Pulmonary lymph node (tissue), 1 donor: ENCODE measurements around the gene TTN.

DNA sequence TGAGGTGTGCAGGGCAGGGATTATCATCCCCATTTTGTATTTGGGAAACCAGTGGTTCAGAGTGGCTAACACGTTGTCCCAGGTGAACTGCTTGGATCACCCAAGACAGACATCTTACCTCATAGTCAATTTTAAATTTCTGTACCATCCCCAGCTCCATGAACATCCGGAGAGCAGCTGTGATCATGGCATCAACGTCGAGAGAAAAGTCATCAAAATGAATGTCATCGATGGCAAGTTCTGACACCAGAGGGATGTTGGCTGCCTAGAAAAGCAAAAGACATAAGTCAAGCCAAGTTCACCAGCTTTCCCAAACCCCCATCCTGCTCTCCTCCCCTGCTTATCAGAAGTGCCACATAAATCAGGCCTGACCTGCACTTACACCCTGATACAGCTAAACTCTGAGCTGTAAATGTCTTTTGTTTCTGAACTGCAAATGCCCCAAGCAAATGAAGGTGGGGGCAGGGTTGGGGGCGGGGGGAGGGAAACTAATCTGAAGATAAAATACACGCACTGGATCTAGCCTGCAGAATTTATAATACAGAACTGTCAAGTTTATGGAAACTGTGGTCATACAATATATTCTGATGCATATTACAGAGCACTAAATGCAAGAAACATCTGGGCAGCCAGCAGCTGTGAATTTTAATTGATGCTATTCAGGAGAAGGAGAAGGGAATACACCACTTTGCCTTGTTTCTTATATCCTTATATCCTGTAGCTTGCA lies 109.5 kb upstream of the TTC30A start:
- PRO-cap = no peak

GRCh38 chr2:178592422-178593302 lies 112.4 kb downstream of the PLEKHA3 start:
- PRO-cap = no peak

- PRO-cap = no peak
These were observed 119.2 kb downstream of the TTN start for GRCh38 chr2:178688000-178688439.

- PRO-cap = no peak
These were observed 31.3 kb downstream of the TTN start for GRCh38 chr2:178775506-178776768.

DNA sequence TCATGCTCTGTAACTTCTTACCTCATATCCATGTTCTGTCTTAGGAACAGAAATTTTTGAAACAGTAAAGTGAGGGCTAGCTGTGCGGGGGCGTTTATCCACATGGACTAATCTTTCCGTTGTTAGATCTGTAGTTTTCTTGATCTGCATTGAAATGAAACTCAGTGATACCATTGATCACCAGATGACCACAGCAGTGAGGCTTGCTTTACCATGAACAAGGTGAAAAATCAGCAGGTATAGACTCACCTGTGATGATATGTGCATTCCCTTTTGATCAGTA lies 21.7 kb downstream of the TTN start:
- PRO-cap = no peak

- PRO-cap = no peak
These were observed 3.2 kb downstream of the TTN start for GRCh38 chr2:178804082-178804324.

- PRO-cap = no peak
These were observed at the start of gene TTN for GRCh38 chr2:178807011-178808089. Gene TTN (minus strand): TSS chr2:178807423.

GRCh38 chr2:179140588-179141444 lies 90.9 kb upstream of the CCDC141 start:
- PRO-cap = no peak

DNA sequence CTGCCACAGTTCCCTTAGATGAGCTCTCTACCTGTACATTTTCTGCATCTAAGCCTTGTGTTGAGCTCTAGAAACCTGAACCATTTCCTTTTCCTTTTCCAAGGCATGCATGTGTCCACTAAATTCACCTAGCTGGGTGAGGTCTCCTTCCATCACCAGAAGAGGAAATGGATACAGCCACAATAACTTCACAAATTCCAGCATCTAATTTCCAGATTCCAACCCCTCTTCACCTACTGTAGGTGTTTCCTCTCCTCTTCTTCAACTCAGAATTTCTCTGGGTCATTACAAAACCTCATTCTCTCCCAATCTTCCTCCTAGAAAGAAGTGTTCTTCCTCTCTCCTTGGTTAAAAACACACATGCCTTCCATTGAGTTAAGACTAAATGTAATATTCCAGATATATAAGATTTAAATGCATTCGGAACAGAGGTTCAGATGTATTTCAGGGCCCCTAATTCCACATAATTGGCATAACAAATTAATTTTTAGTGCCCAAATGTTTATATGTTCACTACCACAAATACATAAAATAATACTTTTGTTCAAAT lies 44.0 kb downstream of the SESTD1 start:
- PRO-cap = no peak

DNA sequence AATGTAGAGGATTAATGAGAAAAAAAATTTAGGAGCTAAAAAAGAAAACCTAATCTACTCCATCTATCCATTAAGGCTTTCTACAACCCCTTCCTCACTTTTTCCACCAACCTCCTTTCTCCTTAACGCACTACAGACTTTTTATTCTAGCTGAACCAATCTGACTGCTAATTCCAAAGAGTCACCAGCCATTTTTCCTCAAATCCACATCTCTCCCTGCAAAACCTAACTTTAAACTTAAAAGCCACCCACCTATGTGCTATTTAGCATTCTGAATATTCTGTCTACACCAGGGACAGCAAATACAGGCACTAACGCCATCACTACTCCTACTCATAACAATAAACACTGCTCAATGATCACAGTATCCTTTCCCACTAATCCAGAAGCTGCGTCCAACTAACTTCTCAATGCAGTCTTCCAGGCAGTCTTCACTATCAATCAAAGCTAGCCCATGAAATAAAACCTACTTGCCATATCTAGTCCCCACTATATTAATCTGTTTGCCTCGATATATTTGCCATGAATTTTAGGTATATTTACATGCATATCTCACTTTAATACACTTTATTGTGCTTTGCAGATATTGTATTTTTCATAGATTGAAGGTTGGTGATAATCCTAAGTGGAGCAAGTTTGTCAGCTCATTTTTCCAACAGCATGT lies 10.3 kb downstream of the SESTD1 start:
- PRO-cap = no peak

GRCh38 chr2:179263356-179264467 lies 920 bp downstream of the SESTD1 start:
- PRO-cap = bidirectional peak, plus-strand start at chr2:179264371, minus-strand start at chr2:179264273

- PRO-cap = no peak
These were observed 10.1 kb upstream of the SESTD1 start for GRCh38 chr2:179274747-179275188.

DNA sequence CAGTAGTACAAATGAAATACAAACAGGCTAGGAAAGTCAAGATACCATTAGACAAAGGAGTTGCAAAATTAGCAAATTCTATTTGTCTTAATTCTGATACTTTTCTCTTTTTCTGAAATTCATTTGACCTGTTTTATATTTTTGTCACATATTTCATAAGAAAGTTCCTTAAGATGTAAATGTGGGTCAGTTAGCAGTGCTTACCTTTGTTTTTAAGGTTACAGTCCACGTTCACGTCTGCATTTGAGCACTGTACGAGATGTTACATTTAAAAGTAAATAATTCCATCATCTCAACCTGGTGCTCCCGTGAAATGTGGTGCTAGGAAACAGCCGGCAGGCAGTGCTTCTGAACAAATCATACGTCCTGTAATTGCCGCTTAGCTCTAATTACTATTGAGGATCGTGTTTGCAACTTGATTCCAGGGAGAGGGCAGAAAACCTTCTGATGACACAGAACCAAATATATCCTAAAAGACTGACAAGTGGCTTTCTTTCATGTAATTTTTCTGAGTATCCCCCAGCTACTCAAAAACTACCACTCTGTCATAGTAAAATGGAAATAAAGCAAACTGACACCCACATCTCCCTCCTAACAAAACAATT lies 297.7 kb upstream of the SESTD1 start:
- PRO-cap = no peak

DNA sequence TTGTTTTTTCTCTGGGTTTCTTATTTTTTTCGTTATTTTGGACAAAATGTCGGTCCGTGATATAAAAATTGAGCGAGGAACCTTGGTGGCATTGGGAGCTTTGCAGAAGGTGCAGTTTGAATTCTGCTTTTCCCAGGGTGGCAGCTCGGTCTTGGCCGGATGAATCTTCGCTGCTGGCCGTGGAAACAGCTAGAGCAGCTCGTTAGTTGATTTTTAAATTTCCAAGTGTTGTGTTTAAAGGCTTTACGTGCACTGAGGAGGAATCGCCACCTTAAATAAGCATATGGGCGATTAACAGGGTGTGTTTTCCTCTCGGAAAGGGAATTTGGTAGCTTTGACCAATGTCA lies 845 bp downstream of the UBE2E3 start:
- PRO-cap = no peak

DNA sequence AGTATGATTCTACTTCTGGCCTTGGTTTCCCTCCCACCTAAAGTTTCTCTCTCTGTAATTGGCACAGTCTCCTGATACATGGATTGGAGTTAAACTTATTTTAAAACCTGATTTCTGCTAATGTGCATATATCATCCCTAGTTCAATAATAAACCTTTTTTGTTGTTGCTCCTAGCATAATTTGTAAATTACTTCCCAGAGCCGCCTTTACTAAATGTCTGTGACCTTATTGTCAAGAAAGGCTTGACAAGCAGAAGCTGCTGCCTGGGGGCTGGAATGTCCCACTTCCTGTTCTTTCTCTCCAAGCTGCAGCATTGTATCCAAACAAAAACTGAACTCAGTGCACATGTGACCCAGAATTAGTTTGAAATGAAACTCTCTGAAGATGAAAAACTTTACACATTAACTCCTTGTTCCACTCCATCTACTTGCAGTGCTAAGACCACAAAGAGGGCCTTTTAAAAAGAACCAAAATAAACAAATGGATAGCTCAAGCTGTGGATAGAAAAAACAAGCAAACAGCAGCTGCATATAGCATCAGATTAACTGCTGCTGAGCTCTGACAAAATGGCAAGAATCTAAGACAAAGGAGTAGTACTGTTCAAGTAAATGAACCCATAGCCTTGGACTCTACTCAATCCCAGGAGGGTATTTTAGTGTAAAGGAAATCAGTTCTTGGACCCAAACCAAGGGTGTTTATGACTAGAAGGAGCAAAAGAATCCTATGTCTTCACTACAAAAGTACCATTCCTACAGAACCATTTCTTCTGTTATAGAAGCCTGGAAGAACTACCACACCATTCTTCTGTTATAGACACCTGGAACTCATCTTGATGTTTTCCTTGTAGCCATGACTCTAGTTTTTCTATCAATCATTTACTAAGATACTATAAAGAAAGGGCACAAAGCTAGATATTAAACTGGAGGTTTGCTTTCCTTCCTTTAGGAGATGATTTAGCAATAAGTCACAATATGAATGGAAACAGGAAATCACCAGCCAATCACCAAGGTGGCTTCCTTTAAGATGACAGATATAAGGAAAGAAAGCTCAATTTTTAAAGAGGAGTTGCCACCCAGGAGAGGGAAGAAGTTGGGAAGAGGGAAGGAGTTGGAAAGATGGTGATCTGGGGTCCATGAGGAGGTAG lies 100.0 kb upstream of the NEUROD1 start:
- PRO-cap = no peak

DNA sequence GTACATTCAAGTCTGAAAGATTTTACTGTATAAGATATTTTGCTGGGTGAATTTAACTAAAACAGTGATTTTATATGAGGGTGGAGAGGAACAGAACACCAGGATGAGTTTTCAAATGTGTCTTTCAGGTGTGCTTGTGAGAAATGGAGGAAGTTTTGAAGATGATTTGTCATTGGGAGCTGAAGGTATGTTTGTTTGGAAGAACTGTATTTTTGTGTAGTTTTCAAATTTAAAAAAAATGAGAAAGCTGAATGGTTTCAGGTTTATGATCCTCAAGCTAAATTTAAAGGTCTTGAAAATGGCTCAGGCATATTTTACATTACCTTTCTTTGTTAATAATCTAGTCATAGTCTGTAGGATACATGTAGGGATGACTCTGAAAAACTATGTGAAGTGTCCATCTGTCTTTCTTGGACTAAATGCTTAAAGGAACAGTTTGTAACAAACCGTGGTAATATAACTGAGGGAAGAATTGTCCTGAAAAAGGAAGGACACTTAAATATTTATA lies 5.3 kb downstream of the ITPRID2 start:
- PRO-cap = no peak

DNA sequence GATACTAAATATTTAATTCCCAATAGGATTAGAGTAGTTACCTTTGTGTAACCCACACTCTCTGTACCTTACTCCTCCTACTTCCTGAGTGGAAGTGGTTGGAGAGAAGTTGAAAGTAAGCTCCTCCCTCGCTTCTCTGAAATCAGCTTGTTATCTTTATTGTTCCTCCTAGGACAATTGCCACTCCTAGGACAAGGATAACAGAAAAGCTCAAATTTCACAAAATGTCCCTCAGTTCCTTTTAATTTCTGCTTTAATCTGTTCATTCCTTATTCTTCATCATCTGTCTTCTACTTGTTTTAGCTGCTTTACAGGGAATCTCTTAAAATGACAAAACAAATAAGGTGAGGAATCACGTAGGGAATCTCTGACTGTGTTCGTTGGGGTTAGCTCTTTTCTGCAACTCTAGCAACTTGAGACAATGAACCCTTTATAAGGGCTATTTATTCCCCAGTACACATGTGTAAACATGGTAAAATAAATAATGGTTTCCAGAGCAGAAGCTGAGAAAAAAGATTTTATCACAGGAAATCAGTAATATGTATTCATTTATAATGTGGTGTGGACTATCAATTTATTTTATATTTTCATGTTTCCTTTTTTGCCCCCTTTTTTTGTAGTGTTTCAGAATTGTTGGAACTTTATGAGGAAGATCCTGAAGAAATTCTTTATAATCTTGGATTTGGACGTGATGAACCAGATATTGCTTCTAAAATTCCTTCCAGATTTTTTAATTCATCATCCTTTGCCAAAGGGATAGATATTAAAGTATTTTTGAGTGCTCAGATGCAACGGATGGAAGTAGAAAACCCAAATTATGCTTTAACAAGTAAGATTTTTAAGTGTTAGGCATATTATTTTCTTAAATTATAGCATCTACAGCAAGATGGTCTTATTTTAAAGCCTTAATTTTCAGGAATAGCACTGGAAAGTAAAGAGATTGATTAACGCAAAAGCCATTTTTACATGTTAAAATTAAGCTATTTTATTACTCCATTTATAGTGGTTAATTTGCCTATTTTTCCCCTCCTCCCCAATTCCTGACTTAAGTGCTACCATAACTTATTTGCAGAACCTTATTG lies 8.9 kb downstream of the ITPRID2 start:
- PRO-cap = no peak

DNA sequence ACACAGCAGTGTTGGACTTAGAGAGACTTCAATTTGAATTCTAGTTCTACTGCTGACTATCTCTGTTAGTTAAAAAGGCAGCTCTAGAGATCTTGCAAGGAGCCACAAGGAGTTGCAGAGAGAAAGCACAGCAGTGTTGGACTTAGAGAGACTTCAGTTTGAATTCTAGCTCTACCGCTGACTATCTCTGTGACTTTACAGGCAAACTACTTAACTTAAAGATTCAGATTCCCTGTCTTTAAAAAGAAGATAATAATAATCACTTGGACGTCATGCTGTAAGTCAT lies 131.9 kb upstream of the DNAJC10 start:
- PRO-cap = no peak

GRCh38 chr2:182717487-182717781 lies 1.4 kb downstream of the DNAJC10 start:
- PRO-cap = bidirectional peak, plus-strand start at chr2:182717615, minus-strand start at chr2:182717550; unidirectional peak, minus-strand start at chr2:182717667

DNA sequence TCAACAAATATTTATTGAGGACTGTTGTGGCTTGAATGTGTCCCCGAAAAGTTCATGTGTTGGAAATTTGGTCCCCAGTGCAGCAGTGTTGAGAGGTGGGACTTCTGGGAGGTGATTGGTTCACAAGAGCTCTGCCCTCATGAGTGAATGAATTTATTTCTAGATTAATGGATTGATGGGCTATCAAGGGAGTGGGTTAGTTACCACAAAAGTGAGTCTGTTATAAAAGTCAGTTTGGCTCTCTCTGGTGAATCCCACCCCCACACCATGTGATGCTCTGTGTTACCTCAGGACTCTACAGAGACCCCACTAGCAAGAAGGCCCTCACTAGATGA lies 46.8 kb upstream of the FRZB start:
- PRO-cap = no peak